Airway epithelial cell (primary cell): ENCODE measurements around a stretch of chr12.

DNA sequence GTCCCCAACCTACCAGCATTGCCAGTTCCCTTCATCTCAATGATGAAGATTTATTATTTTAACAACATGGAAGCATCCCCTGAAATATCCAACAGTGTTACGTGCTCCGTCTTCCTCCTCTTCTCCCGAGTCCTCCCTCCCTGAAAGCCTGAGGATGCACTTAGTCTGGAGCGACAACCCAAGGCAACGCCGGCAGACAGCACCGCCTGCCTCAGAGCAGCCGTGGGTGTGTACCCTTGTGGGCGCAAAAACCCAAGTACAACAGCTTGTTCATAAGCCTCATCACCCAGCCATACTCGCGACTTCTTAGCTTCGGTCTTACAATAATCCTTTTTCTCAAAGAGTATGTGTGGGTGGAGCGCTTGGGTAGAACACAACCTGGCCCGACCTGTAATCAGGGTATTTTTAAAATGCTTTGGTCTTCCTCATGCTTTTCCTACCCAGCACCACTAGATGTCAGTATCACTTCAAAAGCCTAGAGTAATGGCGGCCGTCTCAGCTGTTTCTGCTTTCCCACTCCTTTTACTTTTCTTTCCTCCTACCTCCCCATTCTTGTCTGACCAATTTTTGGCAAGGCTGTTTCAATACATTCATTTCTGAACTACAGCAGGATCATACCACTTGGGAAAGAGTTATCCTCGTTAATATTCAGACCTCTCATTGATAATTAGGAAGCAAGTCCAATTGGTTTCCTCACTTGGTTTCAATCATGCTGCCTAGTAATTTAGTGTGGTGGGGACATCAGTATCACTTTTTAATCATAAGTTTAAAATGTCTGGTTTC is 198.9 kb downstream of the EPS8 start:
- RAMPAGE, long total RNA = no peak

- RAMPAGE, long total RNA = no peak
These were observed 132.2 kb downstream of the EPS8 start for GRCh38 chr12:15656635-15657726.

GRCh38 chr12:15904081-15904770 is 6.9 kb upstream of the DERA start:
- RAMPAGE, long total RNA = no peak

GRCh38 chr12:15978540-15979403 is 67.6 kb downstream of the DERA start:
- RAMPAGE, long total RNA = no peak

- RAMPAGE, long total RNA = no peak
These were observed 110.1 kb downstream of the DERA start for GRCh38 chr12:16021114-16021800.

GRCh38 chr12:16359653-16360149 is 12.3 kb downstream of the MGST1 start:
- RAMPAGE, long total RNA = no peak

DNA sequence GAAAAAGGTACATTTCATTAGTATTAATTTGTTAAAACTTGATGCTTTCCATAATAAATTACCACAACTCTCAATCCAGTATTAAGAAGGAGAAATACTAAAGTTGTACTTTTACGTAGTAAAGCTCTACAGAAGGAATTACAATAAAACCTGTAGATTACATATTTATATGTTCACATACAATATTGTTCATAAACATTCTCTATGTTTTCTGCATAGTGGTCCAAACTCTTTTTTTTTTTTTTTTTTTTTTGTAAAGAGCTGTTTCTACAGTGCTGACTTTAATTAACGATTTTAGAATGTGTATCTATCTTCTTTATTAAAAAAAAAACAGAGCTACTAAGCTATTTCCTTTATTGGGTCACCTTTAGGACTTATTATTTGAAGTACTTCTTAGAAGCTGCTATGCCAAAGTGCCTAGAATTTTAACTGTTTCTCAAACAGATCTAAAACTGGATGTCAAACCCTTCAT is 33.8 kb downstream of the LMO3 start:
- RAMPAGE, long total RNA = no peak

GRCh38 chr12:16600355-16601141 is 5.4 kb downstream of the LMO3 start:
- RAMPAGE, long total RNA = no peak

DNA sequence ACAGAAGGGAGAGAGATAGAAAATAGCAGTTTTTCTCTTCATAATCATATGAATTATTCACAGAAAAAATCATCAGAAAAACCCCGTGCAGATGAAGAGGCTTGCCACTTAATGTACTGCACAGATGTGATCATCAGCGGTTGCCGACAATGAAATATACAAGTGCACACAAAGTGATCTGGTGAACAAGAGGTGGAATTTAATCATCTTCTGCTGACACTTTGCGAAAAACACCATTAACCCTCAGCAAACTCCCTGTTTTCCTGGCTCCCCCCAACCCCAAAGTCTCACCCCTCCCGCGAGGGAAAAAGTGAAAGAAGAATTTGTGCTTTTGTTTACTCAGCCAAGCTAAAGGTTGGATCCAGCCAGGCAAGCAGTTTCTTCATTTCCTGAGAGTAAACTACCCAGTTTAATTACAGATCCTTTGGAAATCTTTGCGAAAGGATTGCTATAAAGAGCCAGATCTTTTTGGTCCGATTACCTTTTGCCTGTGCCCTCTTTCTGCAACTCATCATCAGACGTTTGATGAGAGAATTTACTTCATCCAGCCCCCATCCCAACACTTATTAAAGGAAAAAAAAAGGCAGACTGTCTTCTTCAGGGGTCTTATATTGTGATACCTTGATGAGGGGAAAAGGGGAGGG is 3.2 kb upstream of the LMO3 start:
- RAMPAGE, long total RNA = no peak

DNA sequence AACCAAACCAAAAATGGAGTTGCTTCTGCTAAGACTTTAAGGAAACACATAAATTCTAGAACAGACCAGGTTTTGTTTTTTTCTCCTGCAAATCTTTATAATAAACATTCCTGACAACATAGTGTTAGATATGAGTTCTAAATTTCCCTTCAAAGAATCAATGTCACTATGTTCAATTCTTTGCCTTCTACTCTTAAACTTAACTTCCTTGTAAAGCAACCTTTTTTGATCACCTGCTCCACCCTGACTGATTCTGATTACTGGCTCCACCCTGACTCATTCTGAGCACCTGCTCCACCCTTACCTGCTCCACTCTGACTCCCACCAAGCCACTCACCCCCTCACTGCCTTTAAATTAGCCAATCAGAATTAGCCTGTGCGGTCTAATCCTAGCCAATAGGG is 82.6 kb upstream of the RERGL start:
- RAMPAGE, long total RNA = no peak

GRCh38 chr12:18311681-18312091 is 50.4 kb downstream of the PIK3C2G start:
- RAMPAGE, long total RNA = no peak

DNA sequence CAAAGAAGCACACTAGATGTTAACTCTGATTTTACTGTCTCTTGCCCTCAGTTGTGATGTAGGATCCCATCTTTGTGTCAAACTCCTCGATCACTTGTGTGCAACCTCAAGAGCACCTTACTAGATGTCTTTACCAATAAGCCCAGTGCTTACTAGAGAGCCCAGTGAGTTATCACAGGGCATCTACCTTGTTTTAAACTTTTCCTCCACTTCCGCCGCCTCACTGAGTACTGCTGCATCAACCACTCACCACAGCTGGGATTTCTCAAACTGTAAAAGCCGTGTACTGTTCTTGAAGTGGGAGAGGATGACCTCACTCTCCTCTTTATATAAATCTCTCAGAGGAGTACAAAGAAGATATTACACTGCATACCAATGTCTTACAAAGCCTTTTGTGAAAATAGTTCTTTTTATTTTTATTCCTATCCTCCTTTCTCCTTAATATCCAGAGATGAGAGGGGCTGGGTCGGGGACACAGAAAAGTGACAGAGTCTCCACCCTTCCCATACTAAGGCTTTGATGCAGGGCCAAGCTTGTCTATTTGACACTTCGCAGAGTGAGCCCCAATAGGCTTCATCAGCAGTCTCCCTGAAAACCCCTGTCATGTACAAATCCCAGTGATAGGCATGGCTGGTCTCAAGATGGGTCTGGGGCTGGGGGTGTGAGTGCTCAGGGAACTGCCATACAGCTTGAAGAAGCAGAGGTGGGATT is 94.1 kb downstream of the PLCZ1 start:
- RAMPAGE, long total RNA = no peak

DNA sequence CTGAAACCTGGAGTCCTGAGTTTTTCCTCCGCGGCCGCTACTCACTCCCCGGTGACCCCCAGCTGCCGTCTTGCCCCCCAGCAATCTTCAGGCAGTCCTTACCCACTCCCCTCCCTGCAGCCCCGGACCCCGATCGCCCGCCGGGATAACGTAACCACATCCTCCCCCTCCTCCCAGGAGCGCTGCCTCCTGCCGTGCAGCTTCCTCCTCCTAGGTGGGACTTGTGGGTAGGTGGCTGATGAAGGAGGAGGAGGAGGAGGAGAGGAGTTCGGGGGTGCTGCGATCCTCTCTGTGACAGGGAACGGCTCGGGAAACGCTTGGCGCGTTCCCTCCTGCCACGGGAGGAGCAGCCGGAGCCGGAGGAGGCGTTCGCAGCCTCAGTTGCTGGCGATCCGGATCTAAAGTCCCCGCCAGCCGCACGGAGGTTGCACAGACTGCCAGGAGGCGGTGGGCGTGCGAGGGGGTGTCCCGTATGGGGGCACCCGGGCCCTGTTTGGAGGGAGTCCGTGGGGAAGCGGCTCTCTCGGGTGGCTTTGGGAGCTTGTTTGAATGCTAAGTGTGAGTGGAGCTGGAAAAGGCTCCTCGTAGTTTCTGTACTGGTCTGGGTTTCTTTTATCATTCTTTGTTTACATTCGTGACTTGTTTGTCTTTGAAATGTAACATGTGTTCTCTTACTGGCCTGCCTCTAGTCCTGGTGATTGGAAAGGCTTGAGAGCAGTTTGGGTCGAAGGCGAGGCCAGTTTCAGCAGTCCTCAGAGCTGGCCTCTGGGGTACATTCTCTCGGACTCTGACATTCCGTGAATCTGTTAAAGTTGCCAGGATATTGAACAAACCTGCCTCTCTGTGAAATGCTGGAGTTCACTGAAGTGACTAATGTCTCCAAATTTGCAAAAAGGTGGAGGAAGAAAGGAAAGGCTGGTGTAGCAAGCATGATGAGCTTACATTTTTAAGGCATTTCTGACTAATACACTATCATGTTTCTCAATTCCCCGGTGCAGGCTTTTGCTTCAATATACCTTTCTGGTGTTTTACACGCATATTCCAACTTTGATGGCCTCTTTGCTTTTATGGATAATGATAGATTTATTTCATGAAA is 1.3 kb downstream of the PLEKHA5 start:
- RAMPAGE, long total RNA = no peak

GRCh38 chr12:19146775-19147547 is 17.4 kb downstream of the PLEKHA5 start:
- RAMPAGE, long total RNA = no peak

- RAMPAGE, long total RNA = no peak
These were observed 26.6 kb downstream of the PLEKHA5 start for GRCh38 chr12:19155866-19156761.

GRCh38 chr12:19217186-19217697 is 87.7 kb downstream of the PLEKHA5 start:
- RAMPAGE, long total RNA = no peak

- RAMPAGE, long total RNA = no peak
These were observed 110.0 kb downstream of the PLEKHA5 start for GRCh38 chr12:19239604-19239910.

GRCh38 chr12:19269312-19269885 is 139.9 kb downstream of the PLEKHA5 start:
- RAMPAGE, long total RNA = no peak

- RAMPAGE, long total RNA = no peak
These were observed 116.9 kb upstream of the AEBP2 start for GRCh38 chr12:19322224-19322921.

DNA sequence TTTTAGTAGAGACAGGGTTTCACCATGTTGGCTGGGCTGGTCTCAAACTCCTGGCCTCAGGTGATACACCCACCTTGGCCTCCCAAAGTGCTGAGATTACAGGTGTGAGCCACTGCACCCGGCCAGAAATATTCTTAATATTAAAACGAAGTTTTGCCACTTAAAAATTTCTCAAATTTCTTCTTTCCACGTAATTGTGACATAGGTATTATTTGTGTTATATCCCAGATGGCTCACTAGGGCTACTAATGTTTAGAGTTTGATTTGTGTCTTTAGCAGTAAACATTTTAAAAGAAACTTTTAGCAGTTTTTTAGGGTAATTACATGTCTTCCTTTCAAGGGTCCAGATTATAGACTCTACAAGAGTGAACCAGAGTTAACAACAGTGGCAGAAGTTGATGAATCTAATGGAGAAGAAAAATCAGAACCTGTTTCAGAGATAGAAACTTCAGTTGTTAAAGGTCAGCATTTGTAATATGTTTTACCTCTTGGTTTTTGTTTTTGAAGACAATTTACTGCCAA is 91.2 kb upstream of the AEBP2 start:
- RAMPAGE, long total RNA = no peak